ENCODE data around the gene TIGD2.

DNA sequence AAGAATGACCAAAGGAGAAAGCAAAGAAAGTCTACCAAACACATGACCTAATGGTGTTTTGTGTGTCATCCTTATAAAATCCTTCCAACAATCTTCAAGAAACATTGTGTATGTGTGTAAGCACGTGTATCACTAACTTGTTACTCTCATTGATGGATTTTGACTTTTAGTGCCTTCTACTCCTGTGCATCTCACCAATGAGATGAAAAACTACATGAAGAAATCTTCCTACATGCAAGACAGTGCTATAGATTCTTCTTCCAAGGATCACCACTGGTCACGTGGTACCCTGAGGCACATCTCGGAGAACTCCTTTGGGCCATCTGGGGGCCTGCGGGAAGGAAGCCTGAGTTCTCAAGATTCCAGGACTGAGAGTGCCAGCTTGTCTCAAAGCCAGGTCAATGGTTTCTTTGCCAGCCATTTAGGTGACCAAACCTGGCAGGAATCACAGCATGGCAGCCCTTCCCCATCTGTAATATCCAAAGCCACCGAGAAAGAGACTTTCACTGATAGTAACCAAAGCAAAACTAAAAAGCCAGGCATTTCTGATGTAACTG is 86.5 kb downstream of the SLC10A6 start:
- PRO-cap, result no peak
- RAMPAGE, long total RNA, 2 experiments, result start-site peak on the plus strand in 1 of 2 experiments, centred at position 284 of the sequence, 40 reads per replicate

DNA sequence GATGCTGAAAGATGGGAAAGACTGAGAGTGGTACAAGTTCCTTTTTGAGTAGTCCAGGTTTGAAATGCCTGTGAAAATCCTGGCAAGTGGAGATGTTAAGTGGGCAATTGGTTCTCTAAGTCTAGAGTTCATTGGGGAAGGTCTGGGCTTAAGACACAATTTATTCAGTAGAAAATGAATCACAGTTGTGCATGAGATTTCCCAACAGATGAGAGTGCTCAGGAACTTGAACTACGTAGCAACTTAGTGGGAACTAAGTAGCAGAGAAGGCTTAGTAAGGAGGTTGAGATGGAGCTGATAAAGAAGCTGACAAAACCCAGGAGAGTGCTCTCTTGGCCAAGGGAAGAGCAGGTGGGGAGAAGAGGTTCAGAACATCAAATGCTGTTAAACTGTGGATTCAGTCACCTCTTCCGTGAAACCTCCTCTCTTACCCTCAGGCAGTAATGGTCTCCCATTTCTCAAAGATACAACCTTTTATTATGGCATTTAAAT is 33.0 kb downstream of the AFF1 start:
- PRO-cap, result no peak
- RAMPAGE, long total RNA, 2 experiments, result no peak in any of the 2 experiments

GRCh38 chr4:86988197-86988930 is 53.6 kb downstream of the AFF1 start:
- PRO-cap, result no peak
- RAMPAGE, long total RNA, 2 experiments, result no peak in any of the 2 experiments

DNA sequence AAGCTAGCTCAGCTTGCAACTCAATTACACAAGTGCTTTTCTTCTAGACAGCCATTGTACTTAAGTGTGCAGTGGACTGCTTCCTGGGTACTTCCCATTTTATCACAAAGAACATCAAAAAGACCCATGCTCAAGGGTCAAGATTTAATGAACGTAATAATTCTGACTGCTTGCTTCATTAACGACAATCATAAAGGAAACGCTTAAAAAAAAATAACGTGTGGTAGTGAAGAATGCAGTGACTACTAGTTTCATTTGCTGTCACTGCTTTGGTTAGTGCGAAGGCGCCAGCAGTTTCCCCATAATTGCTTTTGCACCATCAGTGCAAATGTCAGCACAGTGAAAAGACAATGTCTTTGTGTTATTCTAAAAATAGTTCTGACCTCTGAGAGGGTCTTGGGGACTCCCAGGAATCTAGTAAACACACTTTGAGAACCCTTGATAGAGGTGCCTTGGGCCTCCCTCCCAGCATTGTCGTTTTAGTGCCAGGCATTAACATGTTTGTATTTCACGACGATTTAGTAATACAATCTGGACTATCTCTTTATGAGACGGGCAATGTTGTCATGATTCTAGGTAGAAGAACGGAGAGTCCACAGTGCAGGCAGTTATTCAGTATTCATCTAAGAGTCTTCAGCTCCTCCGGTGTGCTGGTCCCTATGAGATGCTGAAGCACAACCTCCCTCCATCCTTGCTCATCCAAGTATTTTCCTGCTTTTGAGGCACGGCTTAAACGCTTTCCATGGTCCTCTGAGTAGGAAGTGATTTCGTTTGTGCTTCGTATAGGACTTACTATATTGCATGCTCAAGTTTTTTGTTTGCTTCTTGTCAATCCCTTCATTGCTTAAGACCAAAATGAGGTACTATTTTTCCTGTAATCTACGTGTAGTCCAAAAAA is 71.0 kb downstream of the AFF1 start:
- PRO-cap, result unidirectional peak, plus-strand start at position 732 of the sequence
- RAMPAGE, long total RNA, 2 experiments, result no peak in any of the 2 experiments

GRCh38 chr4:87017472-87018517 is 83.0 kb downstream of the AFF1 start:
- PRO-cap, result no peak
- RAMPAGE, long total RNA, 2 experiments, result no peak in any of the 2 experiments

DNA sequence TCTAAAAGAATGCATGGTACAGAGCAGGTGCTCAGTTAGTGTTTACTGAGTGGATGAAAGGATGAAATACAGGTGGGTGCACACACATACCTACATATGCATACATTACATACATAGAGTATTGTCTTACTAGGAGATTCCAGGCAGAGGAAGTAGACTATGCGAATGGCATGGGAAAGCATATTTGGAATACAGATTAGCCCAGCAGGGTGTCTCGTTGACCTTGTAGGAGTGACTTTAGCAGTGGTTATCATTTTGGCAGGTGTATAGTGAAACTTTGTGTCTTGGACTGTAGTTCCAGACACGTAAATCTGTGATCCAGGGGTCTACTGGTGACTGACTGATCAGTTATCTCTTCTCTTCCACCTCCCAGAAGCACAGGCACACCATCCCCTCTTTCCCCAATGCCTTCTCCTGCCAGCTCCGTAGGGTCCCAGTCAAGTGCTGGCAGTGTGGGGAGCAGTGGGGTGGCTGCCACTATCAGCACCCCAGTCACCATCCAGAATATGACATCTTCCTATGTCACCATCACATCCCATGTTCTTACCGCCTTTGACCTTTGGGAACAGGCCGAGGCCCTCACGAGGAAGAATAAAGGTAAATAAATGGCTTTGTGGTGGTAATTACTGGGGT is 86.2 kb downstream of the KLHL8 start:
- PRO-cap, result no peak
- RAMPAGE, long total RNA, 2 experiments, result no peak in any of the 2 experiments

- PRO-cap, result no peak
- RAMPAGE, long total RNA, 2 experiments, result no peak in any of the 2 experiments
These were observed 764 bp downstream of the HSD17B13 start for GRCh38 chr4:87321765-87322471.

GRCh38 chr4:87973518-87973891 is 2.0 kb upstream of the SPP1 start:
- PRO-cap, result no peak
- RAMPAGE, long total RNA, 2 experiments, result no peak in any of the 2 experiments

GRCh38 chr4:88017477-88018298 is 10.3 kb downstream of the PKD2 start:
- PRO-cap, result unidirectional peak, plus-strand start at chr4:88018174; unidirectional peak, plus-strand start at chr4:88018219
- RAMPAGE, long total RNA, 2 experiments, result no peak in any of the 2 experiments

DNA sequence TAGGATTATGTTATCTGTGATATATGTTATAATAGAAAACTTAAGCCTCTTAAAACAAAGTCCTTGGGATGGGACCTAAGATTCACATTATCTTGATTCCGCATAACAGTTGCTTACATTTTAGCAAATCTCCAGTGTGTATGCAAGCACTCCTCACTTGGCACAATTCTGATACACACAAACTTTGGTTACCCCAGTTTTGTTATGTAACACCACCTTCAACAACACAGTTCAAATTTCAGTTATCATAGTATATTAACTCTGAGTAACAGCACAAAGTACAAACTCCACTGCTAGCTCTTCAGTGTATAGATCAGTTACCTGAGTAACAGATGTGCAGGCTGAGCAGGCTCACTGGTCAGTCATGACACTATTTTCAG is 55.3 kb downstream of the PKD2 start:
- PRO-cap, result no peak
- RAMPAGE, long total RNA, 2 experiments, result no peak in any of the 2 experiments

DNA sequence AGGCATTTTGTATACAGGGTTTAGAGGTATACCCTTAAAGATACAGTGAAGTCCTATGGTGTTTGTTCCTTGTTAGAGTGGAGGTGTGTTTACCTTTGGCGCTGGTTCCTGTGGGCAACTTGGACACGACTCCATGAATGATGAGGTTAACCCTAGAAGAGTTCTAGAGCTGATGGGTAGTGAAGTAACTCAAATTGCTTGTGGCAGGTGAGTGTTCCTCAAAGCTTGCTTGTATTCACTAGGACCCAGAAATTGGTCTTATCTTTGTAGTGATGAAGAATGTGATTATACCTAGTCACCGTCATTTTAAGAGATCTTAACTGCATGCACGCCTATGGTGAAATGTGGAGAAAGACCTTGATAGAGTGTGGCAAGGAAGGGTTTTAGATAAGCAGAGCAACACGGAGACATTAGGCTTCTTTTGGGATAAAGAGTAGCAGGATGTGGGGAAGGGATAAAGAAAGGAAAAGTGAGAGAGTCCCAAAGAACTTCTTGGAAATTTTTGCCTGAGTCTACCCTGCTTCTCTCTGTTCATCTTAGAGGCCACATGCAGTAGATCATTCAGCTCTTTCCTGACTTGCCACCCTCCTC is 42.4 kb downstream of the NAP1L5 start:
- PRO-cap, result no peak
- RAMPAGE, long total RNA, 2 experiments, result no peak in any of the 2 experiments

DNA sequence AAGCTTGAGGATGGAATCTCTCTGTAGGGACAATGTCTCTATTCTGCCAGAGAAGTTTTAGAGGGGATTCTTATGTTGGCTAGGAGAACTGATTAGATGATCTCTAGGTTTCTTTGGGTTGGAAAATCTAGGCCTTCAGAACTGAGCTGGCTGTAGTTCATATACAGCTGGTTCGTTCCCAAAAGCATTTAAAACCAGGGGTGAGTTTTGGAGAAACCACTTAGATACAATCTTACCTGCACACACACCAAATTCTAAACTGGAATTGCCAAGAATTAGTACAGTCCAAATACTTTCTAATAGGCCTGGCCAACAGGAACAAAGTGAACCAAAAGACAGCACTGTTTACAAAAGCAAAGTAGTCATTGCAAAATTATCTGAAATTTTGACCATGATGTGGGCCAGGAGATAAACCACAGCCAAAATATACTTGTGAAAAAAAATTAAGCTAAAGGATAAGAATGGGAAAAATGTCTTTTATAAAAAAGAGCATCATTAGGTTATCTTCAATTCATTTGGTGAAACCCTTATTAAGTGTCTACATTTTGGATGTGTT is 37.9 kb upstream of the NAP1L5 start:
- PRO-cap, result no peak
- RAMPAGE, long total RNA, 2 experiments, result no peak in any of the 2 experiments

DNA sequence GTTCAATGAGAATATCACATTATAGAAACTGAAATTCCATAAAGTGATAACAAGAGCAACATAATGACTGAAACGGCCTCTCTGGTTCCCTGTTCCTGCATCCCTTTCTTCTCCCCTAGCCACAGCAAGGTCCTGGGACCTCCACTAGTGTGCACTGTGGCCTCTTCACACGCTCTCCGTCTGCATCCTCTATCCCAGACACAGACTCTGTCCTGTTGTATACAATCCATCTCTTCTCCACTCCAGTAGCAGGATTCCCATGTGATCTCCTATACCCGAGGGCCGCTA is 104.9 kb upstream of the NAP1L5 start:
- PRO-cap, result no peak
- RAMPAGE, long total RNA, 2 experiments, result no peak in any of the 2 experiments

- PRO-cap, result no peak
- RAMPAGE, long total RNA, 2 experiments, result no peak in any of the 2 experiments
These were observed 172.4 kb upstream of the NAP1L5 start for GRCh38 chr4:88870038-88870450.

- PRO-cap, result no peak
- RAMPAGE, long total RNA, 2 experiments, result no peak in any of the 2 experiments
These were observed 854 bp upstream of the TIGD2 start for GRCh38 chr4:89110541-89110817.

- PRO-cap, result bidirectional peak, plus-strand start at chr4:89111169, minus-strand start at chr4:89111129; bidirectional peak, plus-strand start at chr4:89111533, minus-strand start at chr4:89111233
- RAMPAGE, long total RNA, 2 experiments, result start-site peak on the plus strand in 2 of 2 experiments, at chr4:89111494-89111606 at its widest, 20 to 22 reads per replicate
These were observed at the start of gene TIGD2 for GRCh38 chr4:89110818-89111989. Gene TIGD2, plus strand, starts transcription at chr4:89111533.

- PRO-cap, result no peak
- RAMPAGE, long total RNA, 2 experiments, result no peak in any of the 2 experiments
These were observed 5.8 kb downstream of the TIGD2 start for GRCh38 chr4:89117150-89117438.

DNA sequence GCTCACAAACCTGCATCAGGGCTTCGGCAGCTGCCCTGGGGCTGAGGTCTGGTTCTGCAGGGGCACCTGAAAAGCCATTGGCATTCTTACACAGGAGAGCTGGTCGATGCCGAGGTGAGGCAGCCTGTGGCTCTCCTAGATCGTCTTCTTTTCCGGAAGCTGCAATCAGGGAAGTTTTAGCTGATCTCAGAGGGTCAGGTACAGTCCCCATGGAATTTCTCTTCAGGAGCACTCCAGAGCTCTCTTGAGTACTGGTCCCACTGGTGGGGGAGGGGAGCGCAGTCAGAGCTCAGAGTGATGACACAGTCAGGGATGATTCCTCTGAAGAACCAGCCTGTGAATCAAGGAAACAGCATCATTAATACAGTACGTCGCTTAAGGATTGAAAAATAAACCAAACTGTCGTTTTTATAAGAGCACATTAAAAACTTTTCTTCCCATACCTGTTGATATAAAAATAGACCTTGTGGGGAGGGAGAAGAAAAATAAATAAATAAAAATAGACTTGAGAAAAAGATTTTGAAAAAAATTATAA is 57.6 kb downstream of the GPRIN3 start:
- PRO-cap, result no peak
- RAMPAGE, long total RNA, 2 experiments, result no peak in any of the 2 experiments

DNA sequence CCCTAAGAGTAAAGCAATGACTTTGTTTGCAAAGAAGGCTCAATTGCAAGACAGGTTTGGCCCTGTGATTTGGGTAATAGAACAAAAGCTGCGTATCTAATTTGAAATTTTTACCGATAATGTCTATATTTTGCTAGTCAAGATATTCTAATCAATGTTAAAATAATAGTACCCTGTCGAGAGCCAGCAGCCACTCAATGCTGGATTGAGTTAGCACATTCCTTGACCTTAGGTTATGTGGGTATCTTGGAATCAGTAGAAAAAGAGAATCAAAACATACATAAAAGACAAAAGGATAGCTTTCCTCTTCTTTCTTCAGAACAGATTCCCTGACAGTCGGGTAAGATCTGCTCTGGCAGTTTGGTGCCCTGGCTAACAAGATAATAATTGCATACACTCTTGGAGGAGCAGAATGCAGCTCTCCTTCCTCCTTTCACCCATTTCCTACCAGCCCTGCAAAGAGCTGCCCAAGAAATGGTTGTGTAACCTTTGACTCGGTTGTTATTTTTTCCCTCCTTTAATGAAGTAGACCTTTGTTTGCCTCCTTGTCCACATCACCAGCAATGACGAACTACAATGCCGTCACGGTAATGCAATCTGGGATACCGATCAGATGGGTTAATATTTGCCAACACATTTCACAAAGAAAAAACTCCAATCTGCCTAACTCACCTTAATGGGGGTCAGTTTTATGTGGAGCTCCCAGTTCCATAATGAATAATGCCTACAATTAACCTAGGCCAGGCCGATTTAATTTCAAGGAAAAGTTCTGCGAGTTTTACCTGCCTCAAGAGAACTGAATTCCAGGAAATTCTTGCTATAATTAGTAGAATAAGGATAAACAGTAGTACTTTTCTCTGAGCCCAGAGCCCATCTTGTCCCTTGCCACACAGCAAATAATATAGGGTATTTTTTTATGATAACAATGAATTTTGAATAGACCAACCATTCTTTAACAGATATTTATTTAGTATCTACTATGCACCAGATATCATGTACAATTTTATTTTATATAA is 32.1 kb downstream of the GPRIN3 start:
- PRO-cap, result no peak
- RAMPAGE, long total RNA, 2 experiments, result no peak in any of the 2 experiments

GRCh38 chr4:89708621-89709664 is 128.0 kb downstream of the SNCA start:
- PRO-cap, result no peak
- RAMPAGE, long total RNA, 2 experiments, result no peak in any of the 2 experiments